Measurements from ENCODE around the genes C19orf12 and RGS9BP.

GRCh38 chr19:24002365-24002761, 84.6 kb upstream of the ZNF254 start:
- RRBS = 31% methylated on average over 3 of the region's 16 CpGs

DNA sequence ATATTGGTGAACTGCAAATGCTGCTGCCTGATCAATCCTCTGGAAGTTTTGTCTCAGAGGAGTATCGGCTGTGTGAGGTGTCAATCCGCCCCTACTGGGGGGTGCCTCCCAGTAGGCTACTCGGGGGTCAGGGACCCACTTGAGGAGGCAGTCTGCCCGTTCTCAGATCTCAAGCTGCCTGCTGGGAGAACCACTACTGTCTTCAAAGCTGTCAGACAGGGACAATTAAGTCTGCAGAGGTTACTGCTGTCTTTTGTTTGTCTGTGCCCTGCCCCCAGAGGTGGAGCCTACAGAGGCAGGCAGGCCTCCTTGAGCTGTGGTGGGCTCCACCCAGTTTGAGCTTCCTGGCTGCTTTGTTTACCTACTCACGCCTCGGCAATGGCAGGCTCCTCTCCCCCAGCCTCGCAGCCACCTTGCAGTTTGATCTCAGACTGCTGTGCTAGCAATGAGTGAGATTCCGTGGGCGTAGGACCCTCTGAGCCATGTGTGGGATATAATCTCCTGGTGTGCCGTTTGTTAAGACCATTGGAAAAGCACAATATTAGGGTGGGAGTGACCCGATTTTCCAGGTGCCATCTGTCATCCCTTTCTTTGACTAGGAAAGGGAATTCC, 68.2 kb upstream of the ZNF254 start:
- RRBS = no CpG with 5 or more reads among the region's 11 CpGs

DNA sequence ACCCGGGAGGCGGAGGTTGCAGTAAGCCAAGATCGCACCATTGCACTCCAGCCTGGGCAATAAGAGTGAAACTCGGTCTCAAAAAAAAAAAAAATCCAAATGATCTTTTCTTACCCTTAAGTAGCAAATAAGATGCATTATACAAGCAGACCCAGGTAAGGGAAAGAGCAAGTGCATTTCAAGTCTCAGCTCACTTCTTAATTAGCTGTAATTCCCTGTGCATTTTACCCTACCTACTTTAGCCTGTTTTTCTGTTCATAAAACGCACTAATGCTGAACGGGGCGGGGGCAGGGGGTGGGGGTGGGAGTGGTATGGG, 54.0 kb upstream of the ZNF254 start:
- RRBS = no CpG with 5 or more reads among the region's 7 CpGs

GRCh38 chr19:27801514-27802318, 1411.2 kb downstream of the UQCRFS1 start:
- RRBS = no CpG with 5 or more reads among the region's 11 CpGs

DNA sequence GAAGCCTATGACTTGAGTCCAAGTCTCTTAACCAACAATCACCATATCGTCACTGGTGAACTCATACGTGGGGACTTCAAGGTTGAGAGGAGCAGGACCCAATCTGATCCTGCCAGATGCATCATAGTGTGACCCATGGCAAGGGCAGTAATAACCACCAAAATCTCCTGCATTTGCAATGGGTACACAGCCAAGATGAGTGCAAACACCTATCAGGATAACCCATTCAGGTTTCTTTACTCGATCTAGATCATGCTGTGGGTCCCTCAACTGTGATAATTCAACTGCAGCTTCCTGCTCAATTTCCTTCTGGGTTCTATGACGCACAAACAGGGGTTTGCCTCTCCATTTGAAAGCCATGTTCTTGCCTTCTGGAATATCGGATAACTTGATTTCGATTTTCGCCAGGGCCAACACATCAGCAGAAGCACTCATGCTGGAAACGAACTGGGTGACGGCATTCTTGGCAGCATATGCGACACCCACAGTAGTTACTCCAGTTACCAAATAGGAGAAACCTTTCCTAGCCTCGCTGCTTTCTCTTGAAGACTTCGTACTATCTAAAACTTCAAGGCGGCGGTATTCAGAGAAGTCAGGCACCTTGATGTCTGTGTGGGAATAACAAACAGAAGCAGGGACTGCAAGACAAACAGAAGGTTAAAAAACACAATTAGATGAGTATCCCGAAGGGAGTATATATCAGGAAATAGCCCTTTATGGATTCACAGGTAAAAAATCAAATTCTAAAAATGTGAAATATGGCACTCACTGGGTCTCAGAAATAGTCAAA, 5.2 kb downstream of the UQCRFS1 start:
- RRBS = no CpG with 5 or more reads among the region's 15 CpGs

DNA sequence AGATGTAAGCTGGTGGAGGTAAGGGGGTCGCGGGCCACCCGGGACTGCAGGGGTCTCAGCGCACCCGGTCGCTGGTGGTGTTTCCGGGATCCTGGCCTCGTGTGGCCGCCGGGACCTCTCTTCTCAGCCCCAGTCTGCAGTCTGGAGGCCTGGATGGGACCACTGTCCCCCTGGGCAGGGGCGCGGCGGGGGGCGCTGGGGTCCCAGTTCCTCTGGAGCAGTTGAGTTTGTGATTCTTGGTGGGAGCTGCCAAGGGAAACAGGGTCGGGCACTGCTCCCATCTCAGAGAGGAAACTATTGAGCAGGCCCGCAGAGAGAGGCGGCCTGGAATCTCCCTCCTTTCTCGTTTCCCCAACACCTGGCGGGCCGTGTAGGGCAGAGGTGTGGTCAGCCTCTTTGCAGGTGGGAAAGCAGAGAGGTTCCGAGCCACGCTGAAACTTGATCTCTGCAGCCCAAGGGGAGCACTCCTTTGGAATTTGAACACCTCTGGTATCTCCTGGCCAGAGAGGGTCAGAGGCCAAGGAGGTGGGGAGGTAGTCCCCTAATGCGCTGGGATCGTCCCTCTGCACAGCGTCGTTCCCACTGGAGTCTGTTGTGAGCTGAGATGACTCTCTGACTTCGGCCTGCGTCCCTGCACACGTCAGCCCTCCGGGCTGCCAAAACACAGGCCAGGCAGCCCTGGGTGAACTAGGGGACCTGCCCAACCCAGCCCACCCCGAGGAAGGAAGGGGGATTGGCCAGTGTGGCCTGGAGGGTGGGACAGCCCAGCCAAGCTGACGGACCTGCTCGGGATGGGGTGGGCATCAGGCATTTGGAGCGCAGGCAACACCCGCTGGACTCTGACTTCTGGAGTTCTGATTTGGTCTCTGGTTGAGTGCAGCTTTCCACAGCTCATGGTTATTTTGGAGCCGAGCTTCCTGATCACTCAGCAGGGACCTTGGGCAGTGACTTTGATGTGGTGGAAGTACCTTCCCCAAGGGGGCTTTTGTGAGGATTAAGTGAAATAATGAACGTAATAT, 826 bp downstream of the PLEKHF1 start:
- RRBS = 1% methylated on average over 3 of the region's 37 CpGs

GRCh38 chr19:29714912-29716019, at the start of gene C19orf12:
Gene C19orf12 (minus strand): TSS chr19:29715261.
- RRBS = 2% methylated on average over 47 of the region's 79 CpGs

DNA sequence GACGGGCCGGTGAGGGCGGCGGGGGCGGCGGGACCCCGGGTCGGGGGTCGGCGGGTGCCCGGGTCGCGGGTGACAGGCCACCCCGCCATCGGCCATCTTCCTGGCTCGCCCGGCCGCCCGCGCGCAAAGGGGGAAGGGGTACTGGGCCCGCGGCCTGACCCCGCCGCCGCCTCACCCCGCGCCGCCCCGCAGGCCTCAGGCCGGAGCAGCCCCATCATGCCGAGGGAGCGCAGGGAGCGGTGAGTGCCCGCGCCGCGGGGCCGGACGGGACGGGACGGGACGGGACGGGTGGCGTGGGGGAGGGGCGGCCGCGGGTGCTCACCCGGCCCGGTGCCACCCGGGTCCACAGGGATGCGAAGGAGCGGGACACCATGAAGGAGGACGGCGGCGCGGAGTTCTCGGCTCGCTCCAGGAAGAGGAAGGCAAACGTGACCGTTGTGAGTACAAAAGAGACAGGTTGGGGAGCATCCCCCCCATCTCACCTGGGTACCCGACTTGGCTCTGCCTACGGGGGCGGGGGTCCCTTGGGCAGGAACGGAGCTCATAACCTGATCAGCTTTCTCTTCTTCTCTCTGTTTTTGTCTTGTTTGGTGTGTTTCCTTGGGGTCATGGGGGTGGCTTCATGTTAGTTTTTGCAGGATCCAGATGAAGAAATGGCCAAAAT, 681 bp downstream of the CCNE1 start:
- RRBS = 1% methylated on average over 35 of the region's 65 CpGs

DNA sequence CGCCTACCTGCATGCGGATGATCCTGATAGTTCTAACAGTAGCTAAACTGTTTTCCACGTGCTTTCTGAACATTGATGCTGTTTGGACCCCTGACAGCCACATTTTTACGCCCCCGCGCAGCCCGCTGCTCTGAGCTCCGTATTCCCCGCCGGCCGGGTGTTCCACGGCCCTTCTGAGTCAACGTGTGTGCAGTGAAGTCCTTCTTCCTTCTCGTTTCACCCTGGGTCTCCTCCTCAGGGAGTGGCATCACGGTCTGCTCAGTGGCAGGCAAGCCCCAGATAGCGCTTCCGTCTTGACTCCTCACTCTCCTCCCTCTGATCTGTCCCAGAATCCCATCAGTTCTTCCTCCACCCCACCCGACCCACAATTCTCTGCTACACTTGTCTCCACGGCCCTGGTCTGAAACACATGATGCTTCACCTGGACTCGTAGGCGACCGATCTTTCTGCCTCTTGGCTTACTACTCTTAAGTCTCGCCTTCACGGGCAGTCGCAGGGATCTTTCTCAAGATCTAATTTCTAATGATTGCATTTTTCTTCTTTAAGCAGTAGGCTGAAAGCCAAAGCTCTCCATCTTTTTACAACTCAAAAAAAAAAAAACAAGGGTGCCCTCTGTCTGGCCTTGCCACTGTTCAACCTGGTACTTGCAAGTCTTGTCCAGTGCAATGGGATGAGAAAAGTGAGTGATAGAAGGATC, 33.9 kb downstream of the CCNE1 start:
- RRBS = no CpG with 5 or more reads among the region's 25 CpGs

- RRBS = 3% methylated on average over 42 of the region's 108 CpGs
Measured at GRCh38 chr19:30225268-30226435, 146.5 kb upstream of the ZNF536 start.

GRCh38 chr19:30547848-30548317, 175.7 kb downstream of the ZNF536 start:
- RRBS = no CpG with 5 or more reads among the region's 14 CpGs

GRCh38 chr19:30696395-30696929, 324.3 kb downstream of the ZNF536 start:
- RRBS = 38% methylated on average over 3 of the region's 9 CpGs

DNA sequence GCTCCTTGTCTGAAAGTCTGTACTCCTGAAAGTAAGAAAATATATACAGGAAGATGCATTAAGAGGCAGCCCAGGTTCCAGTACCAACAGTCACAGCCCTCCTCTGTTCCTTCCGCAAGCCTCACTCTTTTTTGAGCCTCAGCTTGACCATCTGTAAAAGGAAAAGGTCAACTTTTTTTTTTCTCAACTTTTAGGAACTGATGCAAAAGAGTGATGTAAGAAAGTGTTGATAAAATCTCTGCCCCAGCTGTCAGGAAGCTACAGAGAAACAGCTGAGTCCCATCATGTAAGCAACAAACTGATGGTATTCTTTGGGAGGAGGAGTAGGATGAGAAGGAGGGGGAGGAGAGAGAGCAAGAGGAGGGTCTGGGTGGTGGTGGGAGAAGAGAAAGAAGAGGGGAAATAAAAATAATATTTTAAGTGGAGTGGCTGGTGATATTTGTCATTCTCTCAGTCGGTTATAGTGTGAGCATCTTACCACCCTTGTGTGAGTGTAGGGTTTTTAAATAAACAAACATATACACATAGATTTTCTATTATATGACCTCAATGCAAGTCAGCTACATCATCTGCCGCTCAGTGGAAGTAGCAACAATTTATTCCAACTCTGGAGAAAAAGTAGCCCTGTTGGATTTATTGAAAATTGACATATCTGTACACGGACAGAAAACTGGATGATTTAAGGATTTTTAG, 234.0 kb upstream of the TSHZ3 start:
- RRBS = no CpG with 5 or more reads among the region's 4 CpGs

DNA sequence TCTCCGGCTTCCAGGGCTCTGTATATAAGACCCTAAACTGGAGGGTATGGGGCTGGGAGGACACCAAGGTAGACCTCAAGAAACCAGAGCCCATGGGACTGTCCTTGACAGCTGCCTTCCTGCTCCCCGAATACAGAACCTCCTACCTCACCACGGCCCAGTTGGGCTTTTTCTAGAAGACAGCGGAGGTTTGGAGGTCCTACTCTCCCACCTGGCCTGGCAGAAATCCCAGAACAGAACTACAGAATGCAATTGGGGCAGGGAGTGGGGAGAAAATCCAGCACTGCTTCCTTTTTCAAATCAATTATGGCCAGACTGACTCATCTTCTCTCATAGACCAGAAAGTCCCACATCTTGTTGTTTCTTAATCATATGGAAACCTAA, 177.2 kb upstream of the ZNF507 start:
- RRBS = no CpG with 5 or more reads among the region's 4 CpGs

DNA sequence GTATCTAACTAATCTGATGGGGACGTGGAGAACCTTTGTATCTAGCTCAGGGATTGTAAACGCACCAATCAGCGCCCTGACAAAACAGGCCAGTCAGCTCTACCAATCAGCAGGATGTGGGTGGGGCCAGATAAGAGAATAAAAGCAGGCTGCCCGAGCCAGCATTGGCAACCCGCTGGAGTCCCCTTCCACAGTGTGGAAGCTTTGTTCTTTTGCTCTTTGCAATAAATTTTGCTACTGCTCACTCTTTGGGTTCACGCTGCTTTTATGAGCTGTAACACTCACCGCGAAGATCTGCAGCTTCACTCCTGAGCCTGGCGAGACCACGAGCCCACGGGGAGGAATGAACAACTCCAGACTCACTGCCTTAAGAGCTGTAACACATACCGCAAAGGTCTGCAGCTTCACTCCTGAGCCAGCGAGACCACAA, 8.4 kb upstream of the PDCD5 start:
- RRBS = no CpG with 5 or more reads among the region's 13 CpGs

GRCh38 chr19:32581586-32582257, 732 bp downstream of the PDCD5 start:
- RRBS = 2% methylated on average over 11 of the region's 36 CpGs

DNA sequence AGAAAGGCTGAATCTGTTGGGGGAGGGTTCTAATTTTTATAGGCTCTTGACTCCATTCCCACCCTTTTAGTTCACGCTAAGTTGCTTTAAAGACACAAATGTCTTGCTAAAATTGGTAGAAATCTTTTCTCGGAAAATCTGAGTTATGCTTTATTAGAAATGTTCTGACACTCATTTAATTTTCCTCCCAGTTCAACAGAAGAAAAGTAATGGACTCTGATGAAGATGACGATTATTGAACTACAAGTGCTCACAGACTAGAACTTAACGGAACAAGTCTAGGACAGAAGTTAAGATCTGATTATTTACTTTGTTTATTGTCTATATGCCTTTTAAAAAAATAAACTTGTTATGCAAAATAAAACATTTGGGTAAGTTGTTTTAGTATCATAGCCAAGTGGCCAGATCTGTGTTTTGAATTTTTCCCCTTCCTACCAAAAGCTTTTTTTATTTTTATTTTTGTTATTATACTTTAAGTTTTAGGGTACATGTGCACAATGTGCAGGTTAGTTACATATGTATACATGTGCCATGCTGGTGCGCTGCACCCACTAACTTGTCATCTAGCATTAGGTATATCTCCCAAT, 6.2 kb downstream of the PDCD5 start:
- RRBS = no CpG with 5 or more reads among the region's 5 CpGs

DNA sequence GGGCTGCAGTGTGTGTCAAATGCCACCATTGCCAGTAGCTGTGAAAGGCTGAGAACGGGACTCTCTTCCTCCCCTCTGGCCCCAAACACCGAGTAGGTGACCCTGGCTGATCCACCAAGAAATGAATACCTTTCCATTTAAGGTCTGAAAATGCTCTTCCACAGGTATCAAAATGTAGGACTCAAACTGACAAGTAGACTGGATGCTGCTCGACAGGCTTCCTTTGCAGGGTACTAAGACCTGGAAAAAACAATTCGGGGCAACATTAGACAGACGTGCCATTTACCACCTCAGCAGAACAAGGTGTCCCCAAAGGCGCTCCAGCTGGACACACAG, 25.5 kb downstream of the ANKRD27 start:
- RRBS = no CpG with 5 or more reads among the region's 6 CpGs

- RRBS = no CpG with 5 or more reads among the region's 6 CpGs
Measured at GRCh38 chr19:32649904-32650157, 25.1 kb downstream of the ANKRD27 start.

DNA sequence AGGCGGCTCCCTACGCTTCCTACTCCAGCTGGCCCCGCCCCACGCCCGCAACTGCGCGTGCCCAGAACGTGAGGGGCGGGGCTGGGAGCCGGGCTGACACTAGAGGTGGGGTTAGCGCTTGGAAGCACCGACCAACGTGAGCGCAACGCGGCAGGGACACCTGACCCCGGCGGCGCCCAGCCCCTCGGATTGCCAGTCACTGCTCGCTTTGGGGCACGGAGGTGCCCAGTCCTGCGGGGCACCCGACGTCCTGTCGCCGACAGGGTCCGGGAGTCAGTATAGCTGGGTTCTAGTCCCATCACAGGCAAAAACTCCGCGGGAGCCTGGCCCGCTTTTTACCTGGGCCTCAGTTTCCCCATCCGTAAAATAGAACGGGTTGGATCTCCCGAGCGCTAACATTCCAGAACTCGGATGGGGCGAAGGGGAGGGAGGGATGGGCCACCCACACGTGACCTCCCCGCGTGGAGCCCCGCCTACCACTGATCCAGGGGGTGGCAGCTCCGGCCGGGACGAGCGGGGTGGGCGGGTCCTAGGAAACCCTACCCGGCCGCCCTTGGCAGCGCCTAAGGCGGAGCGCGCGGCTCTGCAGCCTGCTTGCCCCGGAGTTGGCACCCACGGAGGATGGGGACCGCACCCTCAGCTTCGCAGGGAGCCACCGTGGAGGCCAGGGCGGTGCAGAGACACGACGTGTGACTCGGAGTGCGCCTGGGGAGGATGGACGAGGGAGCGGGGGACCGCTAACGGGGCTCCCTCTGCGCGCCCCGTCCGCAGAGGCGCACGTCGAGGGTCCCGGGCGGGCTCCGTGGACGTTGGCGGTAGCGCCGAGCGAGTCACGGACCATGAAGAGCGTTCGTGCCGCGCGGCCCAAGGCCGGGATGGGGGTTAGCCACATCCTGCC, at the start of gene RGS9BP:
Gene RGS9BP, plus strand, starts transcription at position 540 of the 898 bp plus-strand sequence.
- RRBS = 1% methylated on average over 39 of the region's 89 CpGs

All from renal cortical epithelial cell (primary cell).